Measurements from ENCODE around the genes PLA2G2D and UBXN10.

- PRO-cap: no peak
- RAMPAGE, long total RNA, 4 experiments: no peak in any of the 4 experiments
These were observed 113.6 kb upstream of the IFFO2 start for GRCh38 chr1:19069946-19070549.

DNA sequence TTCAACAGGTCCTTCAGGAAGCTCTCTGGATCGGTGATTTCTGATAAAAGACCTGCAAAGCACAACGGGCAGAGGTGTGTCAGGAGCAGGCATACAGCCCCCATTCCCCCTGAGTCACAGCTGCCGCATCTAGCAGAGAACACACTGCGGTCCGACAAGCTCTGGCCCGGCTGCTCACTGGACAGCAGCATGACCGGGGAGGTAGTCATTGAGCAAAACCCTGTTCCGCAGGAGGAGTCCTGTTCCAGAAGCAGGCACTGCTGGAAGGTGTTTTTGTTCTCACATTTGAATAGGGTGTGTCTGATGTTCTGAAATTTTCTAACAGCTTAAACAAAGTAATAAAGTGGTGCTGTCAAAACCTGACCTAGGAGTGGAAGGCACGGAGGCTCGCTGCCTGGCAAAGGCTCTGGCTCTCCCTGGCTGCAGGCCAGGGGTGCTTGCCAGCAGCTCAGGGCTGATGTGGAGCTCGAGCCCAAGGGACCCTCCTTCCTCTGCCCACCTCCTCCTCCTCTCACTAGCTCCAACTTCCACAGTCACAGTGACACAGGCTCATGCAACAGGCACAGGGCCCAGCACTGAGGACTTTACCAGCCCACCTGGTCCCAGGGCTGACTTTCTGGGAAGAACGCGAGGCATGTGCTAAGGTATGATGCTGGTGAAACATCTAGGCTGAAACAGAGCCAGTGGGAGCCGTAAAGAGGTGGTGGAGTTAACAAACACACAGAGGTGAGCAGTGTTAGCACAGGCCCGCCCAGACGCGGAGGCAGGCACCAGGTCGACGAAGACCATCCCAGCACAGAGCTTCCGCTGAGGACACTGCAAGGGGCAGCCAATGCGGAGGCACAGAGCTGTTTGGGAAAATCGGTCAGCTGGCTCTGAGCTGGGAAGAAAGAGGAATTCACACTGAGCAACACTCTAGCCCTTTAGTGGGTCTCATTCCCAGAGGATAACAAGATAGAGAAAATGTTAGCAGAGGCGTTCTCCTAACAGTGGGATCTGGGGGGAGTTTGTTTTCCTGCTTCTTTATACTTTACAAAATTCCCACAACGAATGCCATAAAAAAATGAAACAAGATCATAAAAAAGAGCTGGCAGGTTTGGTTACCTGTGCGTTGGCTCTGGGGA, 118.7 kb upstream of the IFFO2 start:
- PRO-cap: bidirectional peak, plus-strand start at position 352 of the sequence, minus-strand start at position 179 of the sequence
- RAMPAGE, long total RNA, 4 experiments: no peak in any of the 4 experiments

DNA sequence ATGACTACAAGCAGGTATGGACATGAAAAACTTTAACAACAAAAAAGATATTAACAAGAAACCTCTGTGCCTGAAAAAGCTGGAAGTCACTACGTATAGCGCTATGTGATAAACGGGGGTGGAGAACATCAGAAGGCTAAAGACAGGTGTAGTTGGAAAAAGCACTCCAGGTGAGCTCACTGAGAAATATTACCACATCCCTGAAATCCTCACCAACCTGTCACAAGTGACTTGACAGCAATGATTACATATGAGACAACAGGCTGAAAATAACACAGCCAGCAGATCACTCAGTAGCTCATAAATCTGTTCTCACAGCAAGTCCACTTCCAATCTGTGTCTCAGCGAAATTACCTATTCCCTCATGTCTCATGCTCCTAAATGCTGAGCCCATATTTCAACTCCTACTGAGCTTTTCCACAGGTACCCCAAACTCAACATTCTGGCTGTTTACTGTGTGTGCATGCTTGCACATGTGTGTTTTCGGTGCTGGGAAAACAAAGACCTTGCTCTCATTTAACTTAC, 120.5 kb downstream of the UBR4 start:
- PRO-cap: no peak
- RAMPAGE, long total RNA, 4 experiments: no peak in any of the 4 experiments

DNA sequence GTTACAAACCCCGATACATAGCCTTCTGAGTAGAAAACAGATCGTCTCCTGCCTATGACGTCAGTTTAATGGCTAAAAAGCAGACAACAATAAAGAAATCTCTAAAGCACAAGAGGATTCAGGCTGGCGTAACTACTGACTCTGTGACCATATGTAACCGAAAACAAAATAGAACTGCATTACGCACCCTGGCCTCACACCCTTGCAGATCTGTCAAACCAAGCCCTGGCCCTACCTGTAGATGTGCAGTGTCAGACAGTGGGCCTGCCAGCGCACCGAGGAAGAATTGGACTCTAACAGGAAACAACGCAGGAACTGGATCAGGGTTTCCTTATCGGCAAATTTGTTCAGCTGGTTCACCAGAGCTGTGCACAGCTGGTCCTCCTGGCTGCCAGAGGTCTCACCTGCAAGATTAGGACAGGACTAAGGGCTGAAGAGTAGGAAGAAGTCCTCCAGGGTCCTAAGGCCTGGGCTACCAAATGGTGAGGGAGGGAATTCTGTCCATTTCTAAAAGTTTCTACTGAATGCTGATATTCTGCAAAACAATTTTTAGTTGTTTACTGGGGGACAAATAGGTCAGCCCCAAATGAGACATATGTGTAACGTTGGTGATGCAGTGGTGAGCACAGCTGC, 90.0 kb downstream of the UBR4 start:
- PRO-cap: no peak
- RAMPAGE, long total RNA, 4 experiments: no peak in any of the 4 experiments

DNA sequence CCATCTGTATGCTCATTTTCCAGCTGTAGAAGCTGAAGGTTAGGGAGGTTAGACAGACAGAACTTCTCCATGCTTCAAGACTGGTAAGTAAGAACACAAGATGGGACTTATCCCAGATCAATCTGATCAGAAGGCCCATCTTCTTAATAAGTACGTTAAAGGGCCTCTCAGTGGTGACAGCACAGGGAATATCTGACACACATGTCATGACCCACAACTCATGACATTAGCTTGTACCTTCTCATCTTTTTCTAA, 84.2 kb downstream of the UBR4 start:
- PRO-cap: no peak
- RAMPAGE, long total RNA, 4 experiments: no peak in any of the 4 experiments

GRCh38 chr1:19179409-19180269, 30.4 kb downstream of the UBR4 start:
- PRO-cap: no peak
- RAMPAGE, long total RNA, 4 experiments: start-site peak on the minus strand in 1 of 4 experiments, at chr1:19179893-19180012 at its widest, 6 reads per replicate

GRCh38 chr1:19180689-19181123, 29.4 kb downstream of the UBR4 start:
- PRO-cap: no peak
- RAMPAGE, long total RNA, 4 experiments: start-site peak on the minus strand in 2 of 4 experiments, at chr1:19180987-19181129 at its widest, 5 to 8 reads per replicate

DNA sequence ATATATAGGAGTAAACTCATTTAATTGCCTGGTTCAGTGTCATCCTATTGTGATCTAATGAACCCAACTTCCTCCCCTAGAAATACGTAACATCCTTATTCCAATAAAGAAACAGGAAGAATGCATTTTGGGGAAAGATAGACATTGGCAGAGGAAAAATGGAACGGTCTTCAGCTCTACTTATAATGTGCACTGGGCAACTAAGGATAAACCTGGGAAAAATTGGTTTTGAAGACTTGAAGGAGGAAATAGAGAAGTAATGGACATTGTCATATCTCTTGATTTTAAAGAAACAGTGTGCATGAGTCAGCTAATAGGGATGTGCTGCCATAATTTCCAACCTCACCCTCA, 5.5 kb downstream of the UBR4 start:
- PRO-cap: no peak
- RAMPAGE, long total RNA, 4 experiments: no peak in any of the 4 experiments

GRCh38 chr1:19286203-19286671, 2.3 kb downstream of the AKR7A3 start:
- PRO-cap: no peak
- RAMPAGE, long total RNA, 4 experiments: no peak in any of the 4 experiments

GRCh38 chr1:19310934-19311543, 905 bp downstream of the AKR7A2 start:
- PRO-cap: bidirectional peak, plus-strand start at chr1:19311326, minus-strand start at chr1:19311334
- RAMPAGE, long total RNA, 4 experiments: no peak in any of the 4 experiments

- PRO-cap: no peak
- RAMPAGE, long total RNA, 4 experiments: no peak in any of the 4 experiments
These were observed 60.4 kb downstream of the CAPZB start for GRCh38 chr1:19424914-19425388.

GRCh38 chr1:19440251-19440793, 45.0 kb downstream of the CAPZB start:
- PRO-cap: no peak
- RAMPAGE, long total RNA, 4 experiments: no peak in any of the 4 experiments

DNA sequence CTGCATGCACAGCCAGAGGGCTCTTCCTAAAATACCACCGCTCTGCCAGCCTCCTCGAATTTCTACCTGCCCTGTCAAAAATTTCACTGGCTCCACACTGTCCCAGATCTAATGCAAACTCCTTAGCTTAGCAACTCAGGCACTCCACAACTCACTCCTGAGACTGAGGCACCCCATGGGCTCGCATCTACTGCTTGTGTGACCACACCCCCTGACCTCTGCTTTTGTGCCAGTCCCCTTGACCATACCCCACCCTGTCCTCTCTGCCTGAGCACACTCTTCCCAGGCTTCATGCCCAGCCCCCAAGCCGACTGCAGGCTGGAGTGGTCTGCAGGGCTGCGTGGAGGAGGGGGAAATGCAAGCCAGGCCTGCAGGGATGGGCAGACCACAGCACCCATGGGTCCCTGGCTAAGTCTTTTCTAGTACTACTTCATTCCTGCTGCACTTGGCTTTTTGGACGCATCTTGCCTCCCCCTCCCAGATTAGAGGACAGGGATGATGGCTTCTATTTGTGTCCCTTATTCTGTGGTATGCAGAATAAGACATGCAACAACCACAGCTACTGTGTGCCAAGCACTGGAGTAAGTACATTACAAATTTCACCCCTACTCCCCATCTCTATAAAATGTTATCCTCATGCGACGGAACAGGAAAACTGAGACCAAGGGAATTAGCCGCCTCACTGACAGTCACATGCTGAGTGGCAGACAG, 5.5 kb downstream of the CAPZB start:
- PRO-cap: no peak
- RAMPAGE, long total RNA, 4 experiments: start-site peak on the minus strand in 1 of 4 experiments, centred at position 258 of the sequence, 20 reads per replicate

DNA sequence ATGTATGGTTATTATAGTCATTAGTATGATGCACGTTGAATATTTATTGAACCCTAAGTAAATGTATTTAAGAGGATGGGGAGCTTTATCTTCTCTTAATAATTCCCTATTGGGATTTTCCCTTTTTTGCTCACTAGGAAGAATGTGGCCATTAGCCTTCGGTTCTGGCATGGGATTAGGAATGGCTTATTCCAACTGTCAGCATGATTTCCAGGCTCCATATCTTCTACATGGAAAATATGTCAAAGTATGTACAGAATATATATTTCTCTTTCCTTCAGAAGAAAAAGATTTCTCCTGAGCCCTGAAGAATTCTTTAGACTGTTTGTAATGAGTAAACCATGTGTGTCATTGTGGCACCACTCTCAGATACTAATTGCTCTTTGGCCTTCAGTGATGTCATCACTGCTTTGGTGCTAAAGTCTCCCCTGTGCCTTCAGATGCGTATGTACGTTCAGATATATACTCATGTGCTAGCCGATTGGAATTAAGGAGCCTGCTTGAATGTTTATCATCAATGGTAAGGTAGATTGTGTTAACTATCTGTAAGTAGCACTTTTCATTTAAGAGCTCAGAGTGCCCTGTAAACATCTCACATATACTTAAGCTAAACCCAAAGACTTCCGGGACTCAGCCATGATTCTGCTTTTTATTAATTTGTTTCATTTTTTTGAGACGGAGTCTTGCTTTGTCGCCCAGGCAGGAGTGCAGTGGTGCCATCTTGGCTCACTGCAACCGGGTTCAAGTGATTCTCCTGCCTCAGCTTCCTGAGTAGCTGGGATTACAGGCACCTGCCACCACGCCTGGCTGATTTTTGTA, 20.6 kb upstream of the NBL1 start:
- PRO-cap: no peak
- RAMPAGE, long total RNA, 4 experiments: no peak in any of the 4 experiments

GRCh38 chr1:19812835-19813764, 2.0 kb downstream of the RNF186 start:
- PRO-cap: bidirectional peak, plus-strand start at chr1:19813563, minus-strand start at chr1:19813380
- RAMPAGE, long total RNA, 4 experiments: start-site peak on the plus strand in 1 of 4 experiments, at chr1:19813561-19813607 at its widest, 9 reads per replicate

DNA sequence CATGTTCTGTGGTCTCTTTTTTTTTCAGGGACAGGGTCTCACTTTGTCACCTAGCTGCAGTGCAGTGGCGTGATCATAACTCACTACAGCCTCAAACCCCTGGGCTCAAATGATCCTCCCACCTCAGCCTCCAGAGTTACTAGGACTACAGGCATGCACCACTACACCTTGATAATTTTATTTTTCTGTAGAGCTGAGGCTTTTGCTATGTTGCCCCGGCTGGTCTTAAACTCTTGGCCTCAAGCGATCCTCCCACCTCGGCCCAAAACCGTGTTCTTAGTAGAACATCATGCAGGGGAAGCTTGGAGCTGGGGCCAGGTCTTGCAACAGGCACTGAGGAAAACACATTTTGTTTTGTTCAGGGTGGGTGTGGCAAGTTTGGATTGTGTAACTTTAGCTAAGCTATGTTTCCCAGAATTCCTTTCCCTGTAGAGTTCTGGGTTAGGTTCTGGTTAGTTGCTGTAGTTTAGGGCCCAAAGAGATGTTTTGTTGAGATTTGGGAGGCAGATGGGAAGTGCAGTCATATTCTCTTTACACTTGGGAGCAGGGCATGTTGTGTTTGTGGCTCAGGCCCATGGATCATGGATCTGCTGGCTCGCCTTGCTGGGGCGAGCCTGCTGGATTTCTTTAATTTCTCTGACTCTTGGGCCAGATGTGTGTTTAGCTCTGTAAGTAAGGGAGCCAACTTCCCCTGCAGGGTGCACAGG, 23.9 kb downstream of the PLA2G5 start:
- PRO-cap: no peak
- RAMPAGE, long total RNA, 4 experiments: no peak in any of the 4 experiments

DNA sequence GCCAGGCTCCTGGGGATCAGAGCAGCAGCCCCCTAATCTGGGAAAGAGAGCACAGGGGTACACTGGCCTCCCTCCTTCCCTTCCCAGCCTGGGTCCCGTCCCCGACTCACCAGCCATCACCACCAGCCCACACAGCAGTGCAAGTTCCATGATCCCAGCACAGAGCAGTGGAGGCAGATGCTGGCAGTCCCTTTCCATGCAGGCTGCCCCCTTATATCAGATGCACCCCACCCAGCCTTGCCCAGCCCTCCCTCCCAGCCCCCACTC, at the start of gene PLA2G2D:
PLA2G2D (minus strand) TSS at position 188 of the 267 bp plus-strand sequence.
- PRO-cap: no peak
- RAMPAGE, long total RNA, 4 experiments: start-site peak on the minus strand in 1 of 4 experiments, centred at position 188 of the sequence, 6 reads per replicate

- PRO-cap: bidirectional peak, plus-strand start at chr1:20186127, minus-strand start at chr1:20185933
- RAMPAGE, long total RNA, 4 experiments: start-site peak on the plus strand in 4 of 4 experiments, at chr1:20186093-20186128 at its widest, 27 to 74 reads per replicate
These were observed at the start of gene UBXN10 for GRCh38 chr1:20185006-20186244. TSS of gene UBXN10 (plus strand) at chr1:20186096.

GRCh38 chr1:20211508-20212062, 25.3 kb upstream of the PLA2G2C start:
- PRO-cap: no peak
- RAMPAGE, long total RNA, 4 experiments: no peak in any of the 4 experiments

- PRO-cap: bidirectional peak, plus-strand start at chr1:20484393, minus-strand start at chr1:20484264; bidirectional peak, plus-strand start at chr1:20484650, minus-strand start at chr1:20484666
- RAMPAGE, long total RNA, 4 experiments: start-site peak on the minus strand in 1 of 4 experiments, at chr1:20484606-20484799 at its widest, 22 reads per replicate
These were observed 1.6 kb downstream of the CAMK2N1 start for GRCh38 chr1:20484158-20484962.

All from transverse colon (tissue), 4 donors.